SP-49 (cell line): ENCODE measurements around a stretch of chr3.

DNA sequence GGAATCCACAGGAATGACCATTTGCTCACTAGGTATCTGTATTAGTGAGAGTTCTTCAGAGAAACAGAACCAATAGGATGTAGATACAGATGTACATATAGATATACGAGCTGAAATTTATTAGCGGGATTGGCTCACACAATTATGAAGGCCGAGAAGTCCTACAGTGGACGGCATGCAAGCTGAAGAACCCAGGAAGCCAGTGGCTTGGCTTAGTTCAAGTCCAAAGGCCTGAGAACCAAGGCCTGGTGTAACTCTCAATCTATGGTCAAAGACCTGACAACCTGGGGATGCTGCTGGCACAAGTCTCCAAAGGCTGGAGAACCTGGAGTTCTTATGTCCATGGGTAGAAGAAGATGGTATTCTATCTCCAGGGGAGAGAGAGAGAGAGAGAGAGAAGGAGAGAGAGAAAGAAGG lies 84.3 kb downstream of the PPM1L start:
- PRO-cap = no peak

DNA sequence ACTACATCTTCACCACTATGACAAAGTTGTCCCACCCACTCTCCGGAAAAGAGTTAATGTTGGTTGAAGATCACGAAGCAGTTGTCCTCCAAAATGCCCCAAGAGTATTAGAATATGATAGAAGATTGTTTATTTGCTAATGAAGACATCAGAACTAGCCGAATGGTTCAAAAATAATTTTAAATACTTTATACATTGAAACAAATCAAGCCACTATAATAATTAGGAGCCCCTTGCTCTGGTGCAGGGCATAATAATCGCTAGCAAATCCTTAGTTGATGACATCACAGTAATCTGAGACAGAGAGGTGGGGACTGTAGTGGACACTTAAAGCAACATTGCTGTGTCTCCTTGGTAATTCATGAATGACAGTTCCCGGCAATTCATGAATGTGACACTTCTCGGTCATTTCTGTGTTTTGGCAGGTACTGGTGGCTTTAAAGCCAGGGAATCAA lies 114.2 kb downstream of the PPM1L start:
- PRO-cap = no peak

- PRO-cap = no peak
Observed at GRCh38 chr3:161077150-161077481, 28.0 kb downstream of the B3GALNT1 start.

GRCh38 chr3:161252957-161253645 lies 32.0 kb downstream of the NMD3 start:
- PRO-cap = no peak

- PRO-cap = no peak
Observed at GRCh38 chr3:163499196-163500182, 1578.8 kb downstream of the SI start.

GRCh38 chr3:164452609-164453004 lies 625.7 kb downstream of the SI start:
- PRO-cap = no peak

DNA sequence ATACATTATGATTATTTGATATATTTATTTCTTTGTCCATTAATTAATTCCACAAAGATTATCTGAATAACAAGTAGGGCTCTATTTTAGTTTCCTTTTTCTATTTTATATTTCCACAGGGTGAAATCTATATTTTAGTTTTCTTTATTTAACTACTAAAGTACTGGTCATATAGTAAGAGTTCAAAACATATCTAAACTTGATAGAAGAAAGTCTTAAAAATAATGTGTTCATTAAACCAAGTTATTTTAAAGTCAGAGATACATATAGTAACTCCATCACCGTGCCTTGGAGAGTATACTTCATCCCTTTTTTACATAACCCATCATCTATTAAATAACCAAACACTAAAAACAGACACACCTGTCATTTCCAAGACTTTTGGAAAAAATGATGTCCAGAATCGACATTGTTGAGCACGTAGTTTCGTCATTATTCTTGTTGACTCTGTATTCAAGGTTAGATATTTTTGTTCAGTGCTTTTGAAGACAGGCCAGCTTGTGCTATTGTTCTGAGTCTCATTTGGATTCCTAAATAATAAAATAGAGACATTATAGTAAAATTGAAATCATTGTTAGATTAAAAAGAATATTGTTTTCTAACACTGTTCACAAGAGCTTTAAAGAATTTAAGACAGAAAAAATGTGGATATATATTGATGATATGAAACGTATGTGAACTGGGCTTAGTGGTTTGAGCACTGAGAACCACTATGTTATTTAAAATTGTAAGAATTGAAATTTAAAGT lies 51.3 kb downstream of the BCHE start:
- PRO-cap = no peak

DNA sequence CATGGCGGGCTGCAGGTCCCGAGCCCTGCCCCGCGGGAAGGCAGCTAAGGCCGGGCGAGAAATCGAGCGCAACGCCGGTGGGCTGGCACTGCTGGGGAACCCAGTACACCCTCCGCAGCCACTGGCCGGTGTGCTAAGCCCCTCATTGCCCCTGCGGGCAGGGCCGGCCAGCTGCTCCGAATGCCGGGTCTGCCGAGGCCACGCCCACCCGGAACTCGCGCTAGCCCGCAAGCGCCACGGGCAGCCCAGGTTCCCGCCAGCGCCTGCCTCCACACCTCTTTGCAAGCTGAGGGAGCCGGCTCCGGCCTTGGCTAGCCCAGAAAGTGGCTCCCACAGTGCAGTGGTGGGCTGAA lies 81.3 kb upstream of the BCHE start:
- PRO-cap = no peak

GRCh38 chr3:168032401-168033030 lies 63.2 kb downstream of the GOLIM4 start:
- PRO-cap = no peak

DNA sequence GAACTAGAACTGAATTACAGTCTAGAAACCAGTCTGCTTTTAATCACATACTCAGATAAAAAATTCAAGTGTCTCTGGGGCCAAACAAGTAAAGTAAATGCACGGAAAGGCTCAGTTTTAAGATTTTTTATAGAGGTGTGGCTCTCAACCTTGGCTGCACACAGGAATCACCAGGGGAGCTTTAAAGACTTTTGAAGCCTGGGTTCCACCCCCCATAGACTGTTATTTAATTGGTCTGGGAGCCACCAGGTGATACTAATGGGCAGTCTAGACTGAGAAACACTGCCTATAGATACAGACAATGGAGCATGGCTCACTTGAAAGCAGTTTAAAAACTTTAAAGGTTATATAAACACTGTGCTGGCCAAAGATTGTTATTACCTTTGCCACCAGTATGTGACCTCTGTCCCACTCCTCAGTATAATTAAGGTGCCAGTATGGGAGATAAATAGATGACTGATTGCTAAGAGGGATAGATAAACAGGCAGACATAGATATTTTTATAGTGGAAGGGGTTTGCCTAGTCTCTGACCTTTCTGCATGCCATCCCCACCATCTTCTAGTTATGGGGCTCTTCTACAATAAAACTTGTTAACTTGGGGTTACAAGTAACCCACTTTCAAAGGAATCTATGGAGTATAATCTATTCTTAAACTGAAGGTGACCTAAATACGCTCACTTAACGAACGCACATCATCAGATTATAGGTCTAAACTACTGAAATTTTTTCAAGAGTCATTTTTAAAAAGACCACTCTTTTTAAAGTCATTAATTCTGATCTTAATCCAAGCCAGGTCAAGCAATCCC lies 3.7 kb downstream of the GOLIM4 start:
- PRO-cap = no peak

- PRO-cap = no peak
Observed at GRCh38 chr3:168517384-168518134, 421.8 kb upstream of the GOLIM4 start.

DNA sequence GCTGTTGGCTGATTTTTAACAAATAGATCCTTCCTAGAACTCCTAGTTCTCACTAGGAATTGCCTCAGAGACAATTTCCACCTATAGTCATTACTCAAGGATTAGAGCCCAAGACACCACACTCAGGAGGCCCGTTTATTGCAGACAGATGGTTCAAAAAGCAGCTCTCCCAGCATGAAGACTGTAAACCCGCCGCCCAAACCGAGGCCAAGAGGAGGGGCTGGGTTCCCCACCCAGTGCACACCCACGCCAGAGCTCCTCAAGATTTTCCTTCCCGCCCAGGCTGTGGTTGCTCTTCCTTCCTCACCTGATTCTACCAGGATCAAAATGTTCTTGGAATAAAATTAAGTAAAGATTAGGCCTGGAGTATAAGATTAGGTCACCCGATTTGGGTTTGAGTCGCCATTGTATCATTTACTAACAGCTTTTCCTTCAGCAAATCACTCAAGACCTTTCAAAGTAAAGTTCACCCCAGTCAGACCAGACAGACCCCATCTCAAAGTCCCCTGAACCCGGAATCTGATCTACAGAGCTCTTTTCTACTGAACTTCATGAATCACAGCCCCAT lies 364.3 kb downstream of the MECOM start:
- PRO-cap = no peak

DNA sequence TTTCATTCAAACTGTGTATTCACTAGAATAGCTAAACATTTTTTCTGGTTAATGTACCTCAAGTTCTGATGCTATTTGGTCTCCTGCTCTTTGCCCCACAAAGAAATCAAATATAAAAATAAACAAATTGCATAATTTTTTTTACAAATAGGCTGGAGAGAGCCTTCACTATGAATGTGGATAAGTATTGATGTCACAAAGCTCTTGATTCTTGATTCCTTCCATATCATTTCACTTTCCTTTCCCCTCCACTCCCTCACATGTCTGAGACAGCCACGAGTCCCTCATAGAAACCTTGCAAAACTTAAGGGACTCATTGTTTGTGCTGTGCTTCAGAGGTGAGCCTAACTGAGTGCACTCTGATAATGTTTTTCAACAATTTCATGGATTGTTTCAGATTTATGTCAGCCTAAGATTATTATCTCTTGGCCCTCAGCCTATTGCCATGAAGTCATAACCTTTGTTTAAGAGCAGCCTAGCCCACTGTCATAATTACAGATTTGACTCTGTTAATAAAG lies 363.7 kb downstream of the MECOM start:
- PRO-cap = no peak

DNA sequence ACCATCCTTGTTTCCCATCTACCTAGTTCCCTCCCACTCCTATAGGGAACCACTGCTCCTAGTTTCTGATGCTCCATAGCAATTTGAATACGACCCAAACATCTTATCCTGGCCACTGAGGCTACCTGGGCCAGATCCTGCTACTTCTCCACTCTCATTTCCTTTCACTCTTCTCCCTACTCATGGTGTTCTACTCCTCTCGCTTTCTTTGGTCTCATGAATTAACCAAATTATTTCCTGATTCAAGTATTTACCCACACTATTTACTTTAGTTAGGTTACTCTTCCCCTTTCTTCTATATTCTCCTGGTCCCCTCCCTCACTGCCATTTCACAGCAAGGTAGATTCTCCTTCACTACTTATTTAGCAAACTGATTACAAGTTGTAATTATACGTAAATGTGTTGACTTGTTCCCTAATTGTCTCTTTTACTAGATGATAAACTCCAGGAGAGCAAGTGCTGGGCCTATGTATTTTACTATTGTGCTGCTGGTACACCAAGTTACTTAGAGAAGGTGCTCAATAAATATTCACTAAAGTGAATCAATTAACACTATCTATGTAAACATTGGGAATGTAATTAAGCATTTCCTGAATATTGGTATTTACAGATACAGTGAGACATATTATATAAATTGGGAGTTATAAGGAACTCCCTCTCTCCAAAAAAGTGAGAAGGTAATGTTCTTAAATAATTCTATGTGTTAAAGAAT lies 355.6 kb downstream of the MECOM start:
- PRO-cap = no peak

DNA sequence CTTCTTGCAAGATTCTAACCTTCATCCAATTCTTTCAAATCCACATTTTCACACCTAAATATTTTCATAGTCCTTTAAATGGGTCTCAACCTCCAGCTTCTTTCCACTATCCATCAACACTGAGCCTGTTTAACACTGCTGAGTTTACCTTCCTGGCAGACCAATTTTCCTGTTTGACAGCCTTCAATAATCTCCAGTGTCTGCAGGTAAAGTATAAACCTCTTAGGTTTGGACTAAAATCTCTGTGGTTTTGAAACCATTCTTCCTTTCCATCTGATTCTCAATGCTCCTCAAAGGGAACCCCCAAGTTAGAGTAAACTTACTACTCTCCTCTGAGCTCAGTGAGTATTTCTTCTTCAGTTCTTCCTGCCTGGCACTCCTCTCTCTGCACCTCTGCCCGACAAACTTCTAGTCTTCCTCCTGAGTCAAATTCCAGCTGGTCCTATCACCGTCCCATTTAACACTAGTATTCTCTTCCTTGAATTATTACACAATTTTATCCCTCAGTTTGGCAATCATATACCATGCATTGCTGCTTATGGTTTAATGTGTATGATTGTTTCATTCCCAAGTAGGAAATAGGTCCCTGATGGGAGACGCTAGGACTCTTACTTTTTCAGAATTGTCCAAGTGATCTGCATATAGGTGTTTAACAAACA lies 279.9 kb downstream of the MECOM start:
- PRO-cap = no peak

DNA sequence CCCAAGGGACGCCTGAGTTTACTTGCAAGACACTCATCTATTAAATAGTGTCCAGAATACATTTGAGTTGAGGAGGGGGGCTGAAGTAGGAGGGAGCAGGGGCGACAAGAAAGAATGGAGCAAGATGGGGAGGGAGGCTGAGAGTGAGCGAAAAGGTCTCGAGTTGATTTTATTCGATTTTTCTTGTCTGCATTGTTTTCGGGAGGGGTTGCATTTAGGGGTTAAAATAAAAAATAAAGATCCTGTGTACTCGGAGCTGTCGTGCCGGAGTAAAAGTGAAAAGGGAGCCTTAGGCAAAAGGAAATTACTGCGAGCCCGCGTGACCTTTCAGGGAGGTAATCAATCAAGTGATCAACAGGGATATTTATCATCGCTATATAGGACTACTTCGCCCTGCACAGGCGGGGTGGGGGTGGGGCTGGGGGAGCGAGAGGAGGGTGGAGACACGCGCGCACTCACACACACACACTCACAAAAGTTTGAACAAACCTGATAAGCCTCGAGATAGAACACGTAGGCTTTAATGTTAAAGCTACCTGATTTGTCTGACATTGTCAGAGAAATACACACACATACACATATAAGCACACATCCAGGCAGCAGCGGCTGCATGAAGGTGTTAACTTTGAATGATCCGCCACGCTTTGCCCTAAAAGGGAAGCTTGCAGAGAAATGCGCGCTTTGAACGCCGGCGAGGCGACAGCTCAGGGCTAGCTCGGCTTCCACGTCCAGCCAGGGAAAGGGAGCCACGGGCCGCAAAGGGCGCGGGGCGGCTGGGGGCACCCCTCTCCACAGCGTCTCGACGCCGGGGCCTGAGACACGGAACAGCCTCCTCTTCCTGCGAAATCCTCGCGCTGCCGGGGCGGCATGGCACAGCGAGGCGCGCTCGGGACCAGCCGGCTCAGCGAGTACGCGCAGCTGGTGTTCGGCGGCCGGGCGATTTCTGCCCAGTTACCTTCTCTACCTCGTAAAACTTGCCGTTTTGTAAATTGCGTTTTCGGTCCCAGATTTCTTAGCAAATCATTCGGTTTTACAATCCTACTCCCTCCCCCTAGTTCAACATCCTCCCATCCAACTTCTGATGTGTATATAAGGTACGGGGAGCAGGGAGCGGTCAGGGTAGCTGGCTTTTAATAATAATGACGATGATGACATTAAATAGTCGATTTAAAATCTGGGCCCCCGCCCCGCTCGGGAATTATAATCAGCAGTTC lies 4.7 kb upstream of the MECOM start:
- PRO-cap = no peak

GRCh38 chr3:169698979-169699395 lies 35.5 kb upstream of the MECOM start:
- PRO-cap = no peak

GRCh38 chr3:169760319-169761033 lies 8.9 kb downstream of the ACTRT3 start:
- PRO-cap = no peak

- PRO-cap = bidirectional peak, plus-strand start at chr3:169932417, minus-strand start at chr3:169932214
Observed at GRCh38 chr3:169932030-169932663, 20.8 kb downstream of the SAMD7 start.

GRCh38 chr3:170421017-170421679 lies 2.5 kb downstream of the CLDN11 start:
- PRO-cap = no peak